NALM6 (cell line): ENCODE results near the gene CBFA2T2.

GRCh38 chr20:33370160-33370901 is 31.0 kb downstream of the CDK5RAP1 start:
- PRO-cap: no peak

DNA sequence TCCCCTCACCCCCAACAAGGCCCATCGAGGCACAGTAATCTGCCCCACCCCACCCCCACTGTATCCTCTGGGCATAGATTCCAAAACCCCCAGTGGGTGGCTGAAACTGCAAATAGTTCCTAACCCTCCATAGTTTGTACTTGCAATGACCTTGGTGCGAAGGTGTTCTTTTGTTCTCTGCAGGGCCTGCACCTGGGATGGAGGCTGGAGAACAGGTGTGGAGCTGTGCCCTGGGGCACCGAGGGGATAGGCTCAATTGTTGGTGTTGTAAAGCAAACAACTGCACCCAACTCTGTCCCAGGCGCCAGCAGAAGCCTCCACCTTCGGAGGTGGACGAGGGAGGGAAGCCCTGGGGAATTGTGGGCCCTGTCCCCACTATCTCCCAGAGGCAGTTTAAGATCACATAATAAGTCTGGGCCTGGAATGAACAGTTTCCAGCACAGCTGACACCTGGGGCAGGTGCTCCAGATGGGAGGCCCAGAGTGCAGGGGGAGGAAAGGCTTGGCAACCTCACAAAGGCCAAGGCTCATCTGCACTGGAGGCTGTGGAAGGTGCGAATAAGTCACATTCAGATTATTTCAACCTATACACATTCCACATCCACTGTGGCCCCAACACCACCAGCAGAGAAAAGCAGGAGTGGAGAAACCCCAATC is 12.5 kb upstream of the CBFA2T2 start:
- PRO-cap: no peak

GRCh38 chr20:33490019-33491171 is at the start of gene CBFA2T2:
TSS of gene CBFA2T2 (plus strand) at chr20:33490096.
- PRO-cap: bidirectional peak, plus-strand start at chr20:33490114, minus-strand start at chr20:33489845

- PRO-cap: no peak
These were observed 17.8 kb downstream of the CBFA2T2 start for GRCh38 chr20:33507541-33508349.

GRCh38 chr20:33629362-33630014 is 32.6 kb upstream of the C20orf144 start:
- PRO-cap: no peak

DNA sequence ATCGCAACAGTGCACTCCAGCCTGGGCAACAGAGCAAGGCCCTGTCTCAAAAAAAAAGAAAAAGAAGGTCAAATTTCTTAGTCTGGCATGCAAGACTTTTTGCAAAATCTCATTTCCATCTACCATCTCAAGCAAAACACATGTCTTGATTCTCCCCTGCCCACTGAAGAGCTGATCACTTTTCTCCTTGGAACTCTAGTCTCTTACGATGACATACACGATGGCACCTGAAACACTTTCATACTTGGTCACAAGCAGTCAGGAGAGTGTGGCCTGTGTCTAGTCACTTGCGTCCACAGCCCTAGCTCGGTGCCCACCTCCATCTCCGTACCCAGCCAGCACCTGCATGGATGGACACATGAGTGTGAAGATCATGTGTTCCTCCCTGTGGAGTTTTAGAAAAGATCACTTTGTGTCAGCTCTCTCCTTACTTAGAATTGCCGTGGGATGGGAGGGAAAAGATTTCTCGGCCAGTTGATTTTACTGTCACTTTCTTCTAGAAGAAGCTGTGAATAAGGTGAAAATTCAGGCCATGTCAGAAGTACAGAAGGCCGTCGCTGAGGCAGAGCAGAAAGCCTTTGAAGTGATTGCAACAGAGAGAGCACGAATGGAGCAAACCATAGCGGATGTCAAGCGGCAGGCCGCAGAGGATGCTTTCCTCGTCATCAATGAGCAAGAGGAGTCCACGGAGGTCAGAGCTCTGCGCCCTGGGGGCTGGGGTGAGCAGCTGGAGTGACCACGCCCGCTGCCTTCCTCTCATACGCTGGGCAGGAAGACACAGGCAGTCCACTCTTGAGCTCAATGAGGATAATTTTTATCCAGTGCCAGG is 22.1 kb upstream of the C20orf144 start:
- PRO-cap: no peak

GRCh38 chr20:33662909-33663613 is 934 bp downstream of the C20orf144 start:
- PRO-cap: no peak

DNA sequence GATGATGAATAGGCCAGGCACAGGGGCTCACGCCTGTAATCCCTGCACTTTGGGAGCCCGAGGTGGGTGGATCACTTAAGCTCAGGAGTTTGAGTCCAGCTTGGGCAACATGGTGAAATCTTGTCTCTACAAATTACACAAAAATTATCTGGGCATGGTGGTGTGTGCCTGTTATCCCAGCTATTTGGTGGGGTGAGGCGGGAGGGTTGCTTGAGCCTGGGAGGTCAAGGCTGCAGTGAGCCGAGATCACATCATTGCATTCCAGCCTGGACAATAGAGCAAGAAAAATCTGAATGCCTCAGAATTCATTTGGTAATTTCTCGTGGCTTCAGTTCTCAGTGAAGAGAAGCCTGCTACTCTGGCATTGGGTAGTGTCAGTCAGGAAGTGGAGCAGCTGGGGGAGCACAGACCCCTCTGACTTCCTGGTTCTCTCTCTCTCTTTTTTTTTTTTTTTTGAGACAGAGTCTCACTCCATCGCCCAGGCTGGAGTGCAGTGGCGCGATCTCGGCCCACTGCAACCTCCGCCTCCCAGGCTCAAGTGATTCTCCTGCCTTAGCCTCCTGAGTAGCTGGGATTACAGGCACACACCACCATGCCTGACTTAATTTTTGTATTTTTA is 24.2 kb downstream of the ZNF341 start:
- PRO-cap: bidirectional peak, plus-strand start at position 374 of the sequence, minus-strand start at position 387 of the sequence

GRCh38 chr20:33789230-33790090 is 21.7 kb upstream of the CHMP4B start:
- PRO-cap: no peak

- PRO-cap: no peak
These were observed 20.6 kb upstream of the CHMP4B start for GRCh38 chr20:33790569-33790969.

DNA sequence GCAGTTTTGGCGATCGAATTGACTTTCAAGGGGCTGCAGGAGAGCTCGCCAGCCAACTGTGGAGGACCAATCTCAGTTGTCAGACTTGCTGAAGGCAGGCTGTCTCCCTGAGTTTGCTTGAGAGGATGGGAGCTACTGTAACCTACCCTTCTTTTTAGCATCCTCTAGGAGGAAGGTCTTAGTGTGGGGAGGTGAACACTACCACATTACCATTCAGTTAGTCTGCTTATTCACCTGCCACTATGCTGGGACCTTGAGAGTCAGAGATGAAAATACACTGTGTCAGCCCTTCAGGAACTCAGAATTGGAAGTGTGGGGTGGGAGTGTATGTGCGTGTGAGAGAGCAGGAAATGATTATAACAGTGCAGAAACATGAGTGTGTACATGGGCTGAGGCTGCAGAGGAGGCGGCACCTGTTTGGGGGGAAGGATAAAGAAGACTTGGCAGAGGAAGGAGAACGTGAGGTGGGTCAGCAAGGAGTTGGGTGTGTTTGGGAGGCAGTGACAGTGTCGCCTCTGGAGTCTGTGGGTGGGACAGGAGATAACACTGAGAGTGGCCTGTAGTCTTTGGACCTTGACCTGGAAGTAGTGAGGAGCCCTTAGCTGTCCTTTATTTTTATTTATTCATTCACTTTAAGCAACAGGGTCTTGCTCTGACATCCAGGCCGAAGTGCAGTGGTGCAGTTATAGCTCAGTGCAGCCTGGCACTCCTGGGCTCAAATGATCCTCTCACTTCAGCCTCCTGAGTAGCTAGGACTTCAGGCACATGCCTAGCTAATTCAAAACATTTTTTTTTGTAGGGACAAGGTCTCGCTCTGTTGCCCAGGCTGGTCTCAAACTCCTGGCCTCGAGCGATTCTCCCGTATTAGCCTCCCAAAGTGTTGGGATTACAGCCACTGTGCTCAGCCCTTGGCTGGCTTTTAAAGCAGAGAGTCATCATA is 3.2 kb downstream of the CHMP4B start:
- PRO-cap: no peak

GRCh38 chr20:33826218-33826989 is 15.3 kb downstream of the CHMP4B start:
- PRO-cap: no peak

- PRO-cap: no peak
These were observed 46.5 kb downstream of the RALY start for GRCh38 chr20:34040128-34040614.

GRCh38 chr20:34081124-34082139 is 30.6 kb downstream of the EIF2S2 start:
- PRO-cap: no peak

DNA sequence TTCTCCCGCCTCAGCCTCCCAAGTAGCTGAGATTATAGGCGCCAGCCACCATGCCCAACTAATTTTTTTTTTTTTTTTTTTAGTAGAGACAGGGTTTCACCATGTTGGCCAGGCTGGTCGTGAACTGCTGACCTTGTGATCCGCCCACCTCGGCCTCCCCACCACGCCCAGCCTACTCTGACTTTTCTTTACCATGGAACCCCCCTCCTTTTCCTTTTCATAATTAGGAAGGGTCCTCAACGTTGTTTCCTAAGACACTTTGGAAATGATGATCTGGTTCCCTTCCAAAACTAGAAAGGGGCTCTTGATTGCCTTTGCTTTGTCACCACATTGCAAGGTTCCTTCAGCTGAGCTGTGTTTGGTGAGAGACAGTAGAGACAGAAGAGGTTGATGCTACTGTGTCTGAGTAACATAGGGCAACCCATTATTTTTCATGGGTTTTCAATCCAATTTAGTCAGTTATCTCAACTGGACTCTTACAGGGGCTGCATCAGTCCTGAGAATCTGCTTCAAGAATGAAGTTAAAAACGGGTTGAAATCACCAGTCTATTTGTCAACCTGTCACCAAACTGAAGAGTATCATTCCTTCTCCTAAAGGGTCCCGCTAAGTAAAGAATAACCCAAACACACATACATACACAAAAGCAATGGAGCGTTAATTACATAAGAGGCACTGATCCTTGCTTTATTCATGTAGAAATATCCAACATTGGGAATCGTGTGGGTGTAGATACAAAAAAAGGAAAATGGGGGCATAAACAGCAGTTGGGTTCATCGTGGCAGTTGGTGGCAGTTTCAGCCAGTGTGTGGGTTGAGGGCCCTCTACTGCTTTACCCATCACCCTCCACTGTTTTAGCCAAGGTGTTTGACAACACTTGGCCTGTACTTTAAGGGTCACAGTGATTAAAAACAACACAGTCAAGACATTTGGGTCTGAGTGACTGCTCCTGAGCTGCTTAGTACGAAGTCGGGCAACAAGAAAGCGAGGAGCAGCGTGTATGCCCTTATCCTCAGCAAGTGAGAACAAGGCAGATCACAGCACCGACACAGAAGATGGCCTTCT is 24.1 kb downstream of the EIF2S2 start:
- PRO-cap: no peak

DNA sequence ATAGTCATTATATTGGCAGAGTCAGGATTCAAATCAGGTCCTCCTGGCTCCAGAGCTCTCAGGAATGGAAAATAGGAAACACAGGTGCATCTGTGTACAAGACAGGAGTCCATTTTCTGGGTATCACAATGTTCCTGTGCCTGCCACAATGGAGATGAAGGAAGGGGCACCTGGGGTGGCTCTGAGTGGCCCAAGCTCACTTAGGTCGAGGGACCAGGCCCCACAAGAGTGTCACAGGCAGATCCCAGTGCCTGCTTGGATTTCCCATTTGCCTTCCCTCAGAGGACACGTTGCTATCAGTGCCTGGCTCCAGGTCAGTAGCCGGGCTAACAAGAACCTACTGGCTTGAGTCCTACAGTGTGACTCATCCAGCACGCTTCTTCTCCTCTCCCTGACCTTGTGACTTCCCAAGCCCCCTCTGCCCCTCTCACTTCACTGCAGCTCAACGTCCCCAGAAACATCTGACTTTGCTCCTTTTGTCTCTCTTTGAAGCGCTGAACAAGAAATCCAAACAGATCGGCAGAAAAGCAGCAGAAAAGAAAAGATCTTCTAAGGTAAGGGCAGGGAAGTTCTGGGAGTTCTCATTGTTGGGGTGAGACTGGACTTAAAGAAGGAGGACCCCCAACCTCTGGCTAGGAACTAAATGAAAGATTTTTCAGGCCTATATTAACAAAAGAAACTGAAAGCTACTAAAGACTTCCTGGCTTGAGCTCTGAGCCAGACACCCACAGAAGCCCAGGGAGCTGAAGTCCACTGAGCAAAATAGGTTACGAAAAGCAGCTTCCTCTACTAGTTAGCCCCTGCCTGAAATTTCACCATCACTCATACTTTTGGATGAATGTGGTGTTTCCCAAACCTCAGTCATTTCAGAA is 21.4 kb downstream of the ASIP start:
- PRO-cap: no peak

DNA sequence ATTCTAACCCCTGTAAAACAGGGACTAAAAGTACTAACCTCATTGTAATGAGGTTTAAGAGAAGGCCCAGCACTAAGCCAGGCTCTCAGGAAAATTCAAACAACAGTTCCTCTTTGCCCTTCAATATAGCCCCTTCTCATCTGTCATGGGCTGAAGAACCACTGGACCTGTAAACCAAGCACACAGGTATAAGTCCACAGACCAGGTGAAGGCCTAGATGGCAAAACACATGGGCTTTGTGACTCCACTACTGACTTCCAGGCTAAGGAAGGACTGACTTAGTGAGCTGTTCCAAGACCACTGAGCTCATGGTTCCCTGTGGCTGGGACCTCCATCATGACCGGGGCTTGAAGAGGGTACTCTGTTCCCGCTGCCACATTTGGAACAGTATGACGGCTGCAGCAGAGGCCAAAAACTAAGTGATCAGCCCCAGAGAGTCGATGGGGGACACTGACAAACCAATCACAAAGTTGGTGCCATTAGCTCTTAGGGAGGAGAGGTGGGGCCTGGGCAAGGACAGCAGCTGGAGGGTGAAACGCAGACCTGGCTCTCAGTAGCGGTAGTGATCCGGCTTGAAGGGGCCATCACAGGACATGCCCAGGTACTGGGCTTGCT is 22.6 kb downstream of the AHCY start:
- PRO-cap: no peak

DNA sequence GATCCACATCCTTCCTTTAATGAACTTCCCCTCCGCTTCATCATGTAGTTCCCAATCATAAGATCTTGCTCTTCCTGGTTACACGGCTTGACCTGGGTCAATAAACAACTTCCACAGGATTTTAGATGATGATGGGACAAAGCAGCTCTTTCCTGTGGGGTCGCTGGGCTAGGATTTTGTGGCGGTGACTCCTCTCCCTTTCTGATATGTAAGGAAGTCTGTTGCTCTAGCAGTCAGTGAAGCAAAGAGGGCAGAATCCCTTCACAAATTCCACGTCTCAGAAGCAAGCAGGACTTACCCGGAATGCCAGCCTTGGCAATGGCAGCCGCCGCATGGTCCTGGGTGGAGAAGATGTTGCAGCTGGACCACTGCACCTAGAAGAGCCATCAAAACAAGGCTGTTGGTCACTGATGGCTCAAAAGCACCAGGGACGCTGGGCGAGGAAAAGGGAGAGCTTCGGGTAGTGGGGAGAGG is 9.3 kb downstream of the AHCY start:
- PRO-cap: no peak

- PRO-cap: no peak
These were observed 25.1 kb upstream of the ITCH start for GRCh38 chr20:34337978-34338418.

- PRO-cap: no peak
These were observed 23.3 kb downstream of the MAP1LC3A start for GRCh38 chr20:34581489-34582451.